HT1080 (cell line): ENCODE measurements around a stretch of chr10.

RAMPAGE:
- cytosol, long total RNA = no peak
- long total RNA = no peak
- nucleus, long total RNA = no peak
Observed at GRCh38 chr10:75211202-75212009, 810 bp downstream of the VDAC2 start.

DNA sequence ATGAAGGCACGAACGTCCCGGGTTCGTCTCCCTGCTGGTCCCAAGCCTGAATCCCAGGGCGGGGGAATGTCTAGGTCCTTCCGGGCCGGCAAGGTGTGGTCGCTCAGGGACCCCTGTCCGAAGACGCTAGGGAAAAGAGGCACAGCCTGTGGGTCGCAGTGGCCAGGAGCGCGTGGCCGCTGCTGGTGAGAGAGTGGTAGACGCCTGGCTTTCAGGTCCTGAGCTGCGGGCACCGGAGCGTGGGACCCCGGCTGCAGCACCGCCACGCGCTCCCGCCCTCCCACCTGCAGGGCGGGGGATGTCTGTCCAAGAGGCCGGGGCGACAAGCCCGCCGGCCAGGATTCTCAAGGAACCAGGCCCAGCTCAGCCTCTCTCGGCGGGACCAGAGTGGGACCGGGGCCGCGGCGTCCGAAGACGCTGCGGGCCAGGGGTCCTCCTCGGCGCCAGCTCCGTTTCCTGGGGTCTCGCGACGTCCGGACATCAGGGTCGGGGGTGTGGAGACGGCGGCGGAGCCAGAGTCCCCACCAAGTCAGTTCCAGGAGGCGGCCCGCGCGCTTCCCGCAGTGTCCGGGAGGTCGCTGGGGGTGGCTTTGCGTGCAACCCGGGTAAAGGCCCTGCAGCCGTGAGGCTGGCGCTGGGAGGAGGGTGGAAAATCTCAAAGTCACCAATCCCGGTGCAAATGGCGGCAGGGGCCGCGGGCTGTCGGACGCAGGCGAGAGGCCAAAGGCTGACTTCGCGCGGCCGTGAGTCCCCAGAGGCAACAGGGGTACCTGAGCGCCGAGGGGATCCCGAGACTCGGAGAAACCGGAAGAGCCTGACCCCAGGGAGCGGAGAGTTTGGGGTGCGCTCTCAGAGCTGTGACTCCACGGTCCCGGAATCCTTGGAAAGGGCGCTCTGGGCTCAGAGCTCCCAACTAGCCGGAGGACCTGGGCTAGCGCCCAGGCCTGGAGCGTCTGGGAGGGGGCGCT lies 5.4 kb downstream of the ZNF503 start:
RAMPAGE:
- cytosol, long total RNA = no peak
- long total RNA = no peak
- nucleus, long total RNA = no peak

RAMPAGE:
- cytosol, long total RNA = no peak
- long total RNA = no peak
- nucleus, long total RNA = no peak
Observed at GRCh38 chr10:75403285-75404077, 1.9 kb upstream of the ZNF503 start.

DNA sequence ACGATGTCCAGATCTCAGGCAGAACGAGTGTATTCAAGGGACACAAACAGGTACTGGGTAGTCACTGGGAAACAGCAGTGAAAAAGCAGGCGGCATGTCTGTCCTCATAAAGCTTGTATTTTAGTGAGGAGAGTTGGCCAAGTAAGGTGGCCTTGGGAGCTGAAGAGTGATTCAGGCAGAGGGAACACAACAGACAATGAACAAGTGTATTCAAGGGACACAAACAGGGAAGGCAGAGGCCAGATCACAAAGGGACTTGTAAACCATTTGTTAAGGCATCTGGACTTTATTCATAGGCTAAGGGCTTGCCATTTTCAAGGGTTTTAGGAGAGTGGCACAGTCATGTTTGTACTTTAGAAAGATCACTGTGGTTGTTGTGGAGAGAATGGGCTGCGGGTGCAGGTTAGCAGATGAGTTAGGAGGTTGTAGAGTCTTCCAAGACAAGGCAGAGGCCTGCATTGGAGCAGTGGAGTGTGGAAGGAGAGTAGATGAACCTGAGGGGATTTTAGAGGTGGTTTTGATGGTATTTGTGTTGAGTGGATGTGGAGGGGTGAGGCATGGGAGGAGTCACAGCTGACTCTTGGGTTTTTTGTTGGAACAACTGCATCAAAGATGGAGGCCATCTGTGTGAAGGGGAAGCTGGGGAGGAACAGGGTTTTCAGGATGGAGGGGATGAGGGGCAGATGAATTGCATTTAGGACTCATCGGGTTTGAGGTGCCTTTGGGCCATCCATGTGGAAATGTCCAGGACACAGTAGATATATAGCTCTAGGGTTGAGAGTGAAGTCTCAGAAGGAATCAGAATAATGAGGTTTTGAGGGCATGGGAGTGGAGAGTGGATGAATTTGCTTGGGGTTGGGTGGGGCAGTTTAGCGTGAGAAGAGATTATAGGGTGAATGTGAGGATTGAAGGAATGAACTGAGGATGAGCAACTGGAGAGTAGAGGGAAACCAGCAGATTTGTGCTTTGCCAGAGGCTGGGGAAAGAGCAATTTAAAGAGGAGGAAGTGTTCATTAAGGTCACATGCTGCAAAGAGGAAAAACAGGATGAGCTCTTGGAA lies 49.3 kb downstream of the LRMDA start:
RAMPAGE:
- cytosol, long total RNA = no peak
- long total RNA = no peak
- nucleus, long total RNA = no peak

RAMPAGE:
- cytosol, long total RNA = no peak
- long total RNA = no peak
- nucleus, long total RNA = no peak
Observed at GRCh38 chr10:75498093-75498653, 66.7 kb downstream of the LRMDA start.

GRCh38 chr10:75664256-75664748 lies 232.9 kb downstream of the LRMDA start:
RAMPAGE:
- cytosol, long total RNA = no peak
- long total RNA = no peak
- nucleus, long total RNA = no peak

DNA sequence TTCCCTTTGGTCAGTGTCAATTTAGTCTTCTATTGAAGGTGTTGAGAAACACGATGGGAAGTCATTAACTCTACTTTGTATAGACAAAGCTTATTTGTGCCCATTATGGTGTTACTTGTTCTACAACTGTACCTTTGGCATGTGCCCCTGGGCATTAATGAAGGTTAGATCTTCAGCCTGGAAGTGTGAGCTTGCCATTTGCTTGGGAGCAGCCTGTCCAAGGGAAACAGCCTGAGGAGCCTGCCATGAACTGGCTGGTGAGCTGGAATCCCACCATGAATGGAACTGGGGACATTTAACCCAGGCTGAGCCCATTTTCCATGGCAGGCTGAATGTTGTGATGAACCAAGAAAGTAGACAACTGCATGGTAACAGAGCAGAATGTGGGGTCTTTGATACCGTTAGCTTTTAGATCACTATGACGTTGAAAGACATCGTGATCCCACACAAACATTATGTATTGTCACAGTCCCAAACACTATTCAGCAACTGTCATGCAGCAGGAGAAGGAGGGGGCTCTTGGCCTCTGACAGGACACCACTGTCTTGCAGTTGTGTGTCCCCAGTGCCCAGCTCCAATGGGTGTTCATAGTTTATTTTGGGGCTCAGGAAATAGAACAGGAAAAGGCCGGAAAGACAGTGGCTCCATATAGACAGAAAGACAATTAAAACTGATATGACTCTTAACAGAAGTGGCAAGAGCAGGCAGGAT lies 291.7 kb downstream of the LRMDA start:
RAMPAGE:
- cytosol, long total RNA = no peak
- long total RNA = no peak
- nucleus, long total RNA = no peak

GRCh38 chr10:75755001-75755979 lies 323.9 kb downstream of the LRMDA start:
RAMPAGE:
- cytosol, long total RNA = no peak
- long total RNA = no peak
- nucleus, long total RNA = no peak

GRCh38 chr10:76024567-76025261 lies 593.3 kb downstream of the LRMDA start:
RAMPAGE:
- cytosol, long total RNA = no peak
- long total RNA = no peak
- nucleus, long total RNA = no peak

RAMPAGE:
- cytosol, long total RNA = no peak
- long total RNA = no peak
- nucleus, long total RNA = no peak
Observed at GRCh38 chr10:76034678-76035756, 603.6 kb downstream of the LRMDA start.

DNA sequence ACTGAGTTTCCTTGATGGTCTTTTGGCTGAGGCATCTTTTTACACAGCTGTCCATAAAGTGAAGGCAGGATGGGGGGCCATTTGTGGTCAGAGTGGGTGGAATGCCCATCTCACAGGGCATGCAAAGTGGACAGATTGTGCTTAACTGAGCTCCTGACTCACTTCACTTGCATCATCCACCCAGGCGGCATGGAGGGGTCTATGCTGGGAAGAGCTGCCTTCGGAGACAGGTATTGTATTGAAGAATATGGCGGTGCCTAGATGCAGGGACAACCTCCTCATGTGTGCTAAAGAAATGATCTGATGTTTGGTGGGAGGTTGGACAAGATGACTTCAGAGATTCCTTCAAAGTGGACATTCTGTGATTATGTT lies 905.2 kb downstream of the KCNMA1 start:
RAMPAGE:
- cytosol, long total RNA = no peak
- long total RNA = no peak
- nucleus, long total RNA = no peak

DNA sequence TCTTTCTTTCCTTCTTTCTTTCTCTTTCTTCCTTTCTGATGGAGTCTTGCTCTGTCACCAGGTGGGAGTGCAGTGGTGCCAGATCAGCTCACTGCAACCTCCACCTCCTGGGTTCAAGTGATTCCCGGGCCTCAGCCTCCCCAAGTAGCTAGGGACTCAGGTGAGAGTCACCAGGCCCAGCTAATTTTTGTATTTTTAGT lies 486.5 kb downstream of the KCNMA1 start:
RAMPAGE:
- cytosol, long total RNA = no peak
- long total RNA = no peak
- nucleus, long total RNA = no peak

RAMPAGE:
- cytosol, long total RNA = no peak
- long total RNA = no peak
- nucleus, long total RNA = no peak
Observed at GRCh38 chr10:77177220-77177796, 460.3 kb downstream of the KCNMA1 start.

GRCh38 chr10:77243080-77243631 lies 394.5 kb downstream of the KCNMA1 start:
RAMPAGE:
- cytosol, long total RNA = no peak
- long total RNA = no peak
- nucleus, long total RNA = no peak

DNA sequence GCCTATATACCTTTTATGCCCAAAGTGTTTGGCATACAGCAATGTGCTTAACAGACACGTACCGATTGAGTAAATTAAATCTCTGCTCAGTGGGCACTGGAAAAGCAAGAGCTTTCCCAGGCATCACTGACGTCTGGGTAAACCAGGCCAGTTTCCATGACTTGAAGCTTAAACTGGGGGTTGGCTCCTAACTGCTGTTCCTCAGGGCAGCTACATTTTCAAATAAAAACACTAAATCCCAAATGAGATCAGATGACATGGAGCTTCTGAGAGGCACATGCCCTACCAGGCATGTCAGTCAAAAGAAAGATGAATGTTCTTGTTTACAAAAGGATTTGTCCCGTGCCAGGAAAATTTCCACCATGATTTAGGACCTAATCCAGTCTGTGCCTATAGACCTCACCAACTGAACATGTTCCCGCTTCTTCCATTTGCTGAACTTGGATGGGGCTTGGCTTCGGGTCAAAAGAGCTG lies 220.3 kb downstream of the KCNMA1 start:
RAMPAGE:
- cytosol, long total RNA = no peak
- long total RNA = no peak
- nucleus, long total RNA = no peak

DNA sequence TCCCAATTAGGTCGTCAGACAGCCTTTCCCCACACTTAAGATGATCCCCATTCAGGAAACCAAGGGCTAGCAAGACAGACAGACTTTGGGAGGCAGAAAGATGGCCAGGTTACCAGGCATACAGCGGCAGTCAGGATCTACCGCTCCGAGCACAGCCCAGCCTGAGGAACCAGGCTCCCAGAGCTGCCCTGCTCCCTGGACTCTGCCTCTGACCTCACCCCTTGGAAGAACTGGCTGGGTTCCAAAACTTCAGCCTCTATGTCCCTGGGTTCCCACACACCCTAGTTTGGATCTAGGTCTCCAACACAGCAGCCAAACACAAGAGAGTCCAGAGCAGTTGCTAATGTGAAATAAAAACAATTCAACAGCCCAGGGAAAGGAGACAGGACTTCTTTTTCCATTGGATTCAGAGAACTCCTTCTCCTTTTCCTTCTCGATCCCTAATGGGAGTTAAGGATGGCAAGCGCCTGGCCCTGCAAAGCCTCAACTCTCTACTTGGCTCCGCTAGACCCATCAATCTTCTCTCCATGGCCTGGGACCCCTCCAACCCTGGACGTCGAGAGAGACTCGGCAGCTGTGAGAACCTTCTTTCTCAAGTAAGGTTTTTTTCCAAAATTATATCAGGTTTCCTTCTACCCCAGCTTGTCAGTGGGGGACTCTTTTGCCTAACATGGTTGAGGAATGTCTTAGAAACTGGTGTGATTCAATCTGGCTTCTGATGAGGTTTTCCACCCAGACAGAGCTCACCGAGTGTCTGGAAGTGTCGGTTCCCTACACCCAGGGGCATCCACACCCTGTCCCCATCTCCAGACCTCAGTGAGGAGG lies 219.6 kb downstream of the KCNMA1 start:
RAMPAGE:
- cytosol, long total RNA = no peak
- long total RNA = no peak
- nucleus, long total RNA = no peak

RAMPAGE:
- cytosol, long total RNA = no peak
- long total RNA = no peak
- nucleus, long total RNA = no peak
Observed at GRCh38 chr10:77496660-77497245, 140.9 kb downstream of the KCNMA1 start.

GRCh38 chr10:77552101-77552636 lies 85.4 kb downstream of the KCNMA1 start:
RAMPAGE:
- cytosol, long total RNA = no peak
- long total RNA = no peak
- nucleus, long total RNA = no peak

GRCh38 chr10:77590911-77591275 lies 46.7 kb downstream of the KCNMA1 start:
RAMPAGE:
- cytosol, long total RNA = no peak
- long total RNA = no peak
- nucleus, long total RNA = no peak

GRCh38 chr10:77602773-77603277 lies 34.8 kb downstream of the KCNMA1 start:
RAMPAGE:
- cytosol, long total RNA = no peak
- long total RNA = no peak
- nucleus, long total RNA = no peak